Fallopian tube (tissue), 1 donor: ENCODE results near the gene EGFLAM.

DNA sequence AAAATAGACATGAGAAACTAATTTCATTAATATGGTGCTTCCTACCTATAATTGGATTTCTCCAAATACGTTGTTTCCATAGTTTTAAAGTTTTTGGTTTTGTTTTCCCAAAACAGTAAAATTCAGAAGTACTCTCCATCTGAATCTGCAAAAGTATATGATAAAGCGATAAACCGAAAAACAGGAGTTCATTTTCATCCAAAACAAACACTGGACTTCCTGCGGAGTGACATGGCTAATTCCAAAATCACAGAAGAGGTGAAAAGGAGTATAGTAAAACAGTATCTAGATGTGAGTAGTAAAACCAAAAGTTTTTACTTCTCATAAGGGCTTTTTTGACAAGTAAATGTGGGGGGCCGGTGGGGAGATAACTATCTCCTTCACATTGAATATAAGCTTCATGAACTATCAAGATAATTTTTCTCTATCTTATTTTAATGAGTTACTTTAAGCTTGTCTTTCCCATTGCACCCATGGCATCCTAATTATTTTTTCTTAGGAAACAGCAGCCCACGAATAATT, 184.2 kb downstream of the NIPBL start:
- PRO-cap = no peak

DNA sequence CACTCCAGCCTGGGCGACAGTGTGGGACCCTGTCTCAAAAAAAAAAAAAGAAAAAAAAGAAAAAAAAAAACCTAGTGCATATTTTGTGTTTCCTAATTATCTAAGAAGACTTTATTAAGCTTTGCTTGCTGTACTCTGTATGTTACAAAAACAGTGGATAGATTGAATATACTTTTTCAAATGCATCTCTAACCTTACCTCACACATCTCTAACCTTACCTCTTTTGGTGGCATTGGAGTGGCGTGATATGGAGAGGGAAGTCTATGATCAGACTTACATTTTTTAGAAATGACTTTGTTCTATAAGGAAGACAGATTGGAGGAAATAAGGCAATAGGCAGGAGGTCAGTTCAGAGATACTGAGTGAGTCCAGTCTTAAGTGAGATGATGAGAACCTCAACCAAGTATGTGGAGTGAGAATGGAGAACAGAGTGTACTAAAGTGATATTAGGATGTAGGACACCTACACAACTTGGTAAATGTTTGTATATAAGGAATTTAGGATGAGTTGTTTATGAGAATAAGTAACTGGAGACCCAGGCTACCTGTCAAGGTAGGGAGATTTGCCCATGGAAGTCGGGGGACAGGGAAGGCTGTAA, 205.5 kb downstream of the GDNF start:
- PRO-cap = no peak

DNA sequence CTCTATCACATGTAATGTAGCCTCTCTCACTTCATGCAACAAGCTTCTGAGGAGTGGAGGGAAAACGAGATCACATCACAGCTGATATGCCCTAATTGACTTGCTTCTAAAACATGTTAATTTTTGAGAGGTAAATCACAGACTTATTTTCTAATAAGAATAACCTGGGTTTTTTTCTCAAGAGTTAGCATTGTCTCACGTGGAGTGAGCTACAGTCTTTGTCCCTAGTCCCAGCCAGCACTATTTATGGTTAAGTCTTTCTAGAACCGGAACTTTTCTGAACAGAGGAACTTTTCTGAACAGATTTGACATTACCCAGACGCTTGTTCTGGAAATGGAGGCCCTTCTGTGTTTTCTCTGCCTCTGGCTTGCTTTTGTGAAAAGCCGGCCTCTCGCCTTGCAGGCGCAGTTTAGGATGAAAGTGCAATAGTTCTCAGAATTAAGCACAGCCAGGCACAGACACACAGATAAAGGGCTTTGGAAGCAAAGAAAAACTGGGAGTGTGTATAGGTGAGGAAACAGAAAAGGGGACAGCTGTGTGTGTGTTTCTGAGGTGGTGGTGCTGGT, 6.0 kb downstream of the GDNF start:
- PRO-cap = no peak

DNA sequence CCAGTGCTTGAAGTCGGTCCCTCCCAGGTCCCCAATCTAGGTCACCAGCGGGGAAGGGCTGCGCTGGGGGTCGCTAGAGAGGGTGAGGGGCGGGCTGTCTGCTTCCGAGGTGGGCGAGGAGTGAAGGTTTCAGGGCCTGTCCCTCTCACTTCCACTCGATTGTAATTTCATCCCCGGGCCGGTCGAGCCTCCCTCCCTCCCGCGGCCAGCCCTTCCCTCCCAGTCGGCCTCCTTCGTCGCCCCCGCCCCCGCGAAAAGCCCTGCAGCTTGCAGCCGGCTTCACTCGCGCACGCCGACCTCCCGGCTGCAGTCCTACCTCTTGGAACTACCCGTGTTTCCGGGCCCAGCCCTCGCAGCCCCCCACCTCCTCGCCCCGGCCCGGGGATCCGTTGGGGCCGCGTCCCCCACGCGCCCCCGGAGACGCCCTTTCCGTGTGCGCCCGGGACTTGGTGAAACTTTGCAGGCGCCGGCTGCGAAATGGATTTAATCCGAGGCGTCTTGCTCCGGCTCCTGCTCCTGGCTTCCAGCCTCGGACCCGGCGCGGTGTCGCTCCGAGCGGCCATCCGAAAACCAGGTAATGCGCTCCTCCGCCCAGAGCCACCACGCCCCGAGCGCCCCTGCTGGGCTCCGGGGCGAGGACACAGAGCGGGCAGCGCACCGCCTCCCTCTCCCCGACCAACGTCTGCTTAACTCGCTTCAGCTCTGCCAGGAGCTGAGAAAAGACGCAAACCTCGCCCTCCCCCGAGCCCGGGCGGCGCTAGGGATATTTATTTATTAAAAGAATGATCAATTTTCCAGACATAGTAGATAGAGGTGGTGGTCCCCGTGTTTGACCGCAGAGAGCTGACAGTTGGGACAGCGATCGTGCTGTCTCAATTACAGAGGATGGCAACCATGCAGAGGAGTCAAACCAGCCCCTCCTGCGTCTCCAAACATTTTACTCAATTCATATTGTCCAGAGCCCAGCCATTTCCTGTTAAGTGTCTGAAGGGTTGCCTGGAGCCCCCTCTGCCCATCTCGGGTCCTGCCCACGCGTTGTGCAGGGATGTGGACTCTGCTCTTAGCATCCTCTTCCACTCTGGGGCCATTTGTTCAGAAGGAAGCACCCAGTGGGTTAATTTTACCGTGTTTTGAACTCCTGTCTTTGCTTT, at the start of gene EGFLAM:
EGFLAM (plus strand) TSS at position 282 of the 1,151 bp plus-strand sequence.
- PRO-cap = bidirectional peak, plus-strand start at position 282 of the sequence, minus-strand start at position 163 of the sequence; unidirectional peak, minus-strand start at position 684 of the sequence

- PRO-cap = no peak
Observed at GRCh38 chr5:38589531-38589956, 33.1 kb upstream of the LIFR start.

DNA sequence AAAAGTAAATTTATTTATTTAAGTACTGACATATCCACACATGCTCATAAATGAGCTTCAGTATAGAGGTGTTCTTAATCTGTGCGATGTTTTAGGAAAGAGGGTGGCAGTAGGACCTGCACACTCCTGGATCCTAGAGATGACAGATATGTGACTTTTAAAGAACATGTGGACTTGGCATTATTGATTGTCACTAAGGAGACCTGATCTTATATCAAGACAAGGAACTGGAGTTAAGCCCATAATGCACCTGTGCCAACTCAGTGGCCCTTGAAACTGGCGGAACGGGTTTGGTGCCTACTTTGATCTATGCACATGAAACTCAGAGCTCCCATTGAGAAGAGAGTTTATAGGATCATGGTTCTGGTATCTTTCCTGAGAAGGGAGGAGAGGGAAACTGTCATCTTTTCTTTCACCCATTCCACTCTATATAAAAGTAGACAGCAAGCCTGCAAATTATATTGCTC, 57.7 kb upstream of the LIFR start:
- PRO-cap = bidirectional peak, plus-strand start at position 344 of the sequence, minus-strand start at position 139 of the sequence

- PRO-cap = no peak
Observed at GRCh38 chr5:38639360-38639983, 83.0 kb upstream of the LIFR start.

- PRO-cap = no peak
Observed at GRCh38 chr5:38807674-38808108, 38.1 kb upstream of the OSMR start.

DNA sequence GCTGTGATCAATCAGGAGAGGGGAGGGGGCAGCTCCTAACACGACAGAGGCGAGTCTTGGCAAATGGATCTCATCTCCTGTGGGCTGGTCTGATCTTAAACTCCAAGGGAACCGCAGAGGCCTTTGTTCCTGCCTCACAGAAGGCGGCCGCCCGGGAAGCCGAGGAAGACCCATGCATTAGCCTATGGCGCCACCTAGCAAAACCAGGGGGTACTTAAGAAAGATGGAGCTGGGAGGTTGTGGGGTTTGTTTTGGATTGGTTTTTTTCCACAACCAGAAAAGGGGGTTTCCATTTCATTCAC, 36.1 kb upstream of the OSMR start:
- PRO-cap = no peak

GRCh38 chr5:39066350-39066689, 7.9 kb downstream of the RICTOR start:
- PRO-cap = no peak

- PRO-cap = no peak
Observed at GRCh38 chr5:39067877-39068808, 6.1 kb downstream of the RICTOR start.

DNA sequence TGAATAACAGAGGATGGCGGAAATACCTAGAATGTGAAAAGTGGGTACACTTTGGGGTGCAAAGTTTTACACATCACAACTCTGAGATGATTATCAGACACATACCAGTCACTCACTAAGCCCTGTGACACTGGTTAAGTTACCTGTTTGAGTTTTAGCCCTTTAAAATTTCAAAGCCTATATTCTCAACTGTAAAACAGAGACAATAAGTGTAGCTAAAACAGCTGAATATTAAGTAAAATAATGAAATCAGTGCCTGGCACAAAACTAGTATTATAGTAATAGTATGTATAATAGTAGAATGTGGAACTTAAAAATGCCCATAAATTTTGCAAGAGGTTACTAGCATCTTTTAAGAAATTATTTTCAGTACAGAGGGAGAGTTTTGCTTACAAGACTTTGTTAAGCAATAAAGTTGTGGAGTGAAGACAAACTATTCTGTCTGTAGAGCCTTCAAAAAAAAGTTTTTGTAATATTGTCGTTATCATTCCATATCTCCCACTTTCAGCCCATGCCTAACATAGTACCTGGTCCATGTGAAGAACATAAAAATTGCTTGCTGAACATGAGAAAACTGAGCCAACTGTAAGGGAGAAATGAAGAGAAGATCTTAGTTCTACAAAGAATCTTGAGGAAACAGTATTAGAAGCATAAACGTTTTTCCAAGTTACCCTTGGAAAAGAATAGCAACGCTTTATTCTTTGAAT, 5.2 kb downstream of the RICTOR start:
- PRO-cap = no peak

DNA sequence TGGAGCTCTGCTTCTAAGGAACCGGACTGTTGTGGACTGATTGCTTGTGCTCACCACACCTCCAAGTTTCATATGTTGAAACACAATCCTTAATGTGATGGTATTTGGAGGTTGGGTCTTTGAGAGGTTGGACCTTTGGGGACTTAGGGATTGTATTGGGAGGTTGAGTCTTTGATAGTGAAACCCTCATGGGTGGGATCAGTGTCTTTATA, 25.0 kb upstream of the RICTOR start:
- PRO-cap = no peak

GRCh38 chr5:39197976-39198520, 21.3 kb downstream of the FYB1 start:
- PRO-cap = no peak

- PRO-cap = no peak
Observed at GRCh38 chr5:39211570-39212270, 7.6 kb downstream of the FYB1 start.

DNA sequence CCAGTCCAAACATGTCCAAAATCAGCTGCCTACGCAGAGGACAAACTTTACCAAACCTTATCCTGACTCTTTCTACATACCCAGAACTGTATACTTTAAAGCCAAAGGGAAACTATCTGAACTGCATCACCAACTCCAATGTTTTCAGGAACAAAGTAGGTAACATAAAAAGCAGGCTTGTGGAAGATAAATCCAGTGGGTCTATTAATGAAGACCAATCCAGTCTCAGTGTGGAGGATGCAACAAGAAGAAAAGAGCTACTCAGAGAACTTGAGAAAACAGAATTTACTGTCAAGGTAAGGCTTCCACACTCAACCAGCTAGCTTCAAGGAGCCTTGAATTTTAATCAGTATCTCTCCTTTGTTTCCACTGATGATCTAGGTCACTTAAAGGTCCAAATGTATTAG, 36.2 kb upstream of the FYB1 start:
- PRO-cap = no peak

- PRO-cap = no peak
Observed at GRCh38 chr5:39263779-39264279, 44.5 kb upstream of the FYB1 start.

DNA sequence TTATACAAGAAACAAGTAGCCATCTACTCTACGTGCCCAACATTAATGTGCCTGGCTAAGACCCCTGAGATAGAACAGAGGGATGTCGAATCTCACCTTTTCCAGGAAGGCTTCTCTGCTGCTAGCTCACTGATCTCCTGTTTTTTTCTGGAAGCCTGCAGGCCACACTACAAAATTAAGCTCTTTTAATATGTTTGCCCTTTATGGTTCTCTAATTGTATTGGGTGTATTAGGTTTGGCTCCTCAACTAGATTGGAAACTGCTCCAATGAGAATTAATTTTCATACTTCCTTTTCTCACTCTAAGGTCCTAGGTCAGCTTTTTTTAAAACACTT, 54.9 kb upstream of the FYB1 start:
- PRO-cap = no peak

- PRO-cap = no peak
Observed at GRCh38 chr5:39363122-39363787, 1.0 kb downstream of the C9 start.

GRCh38 chr5:39369176-39370017, 5.1 kb upstream of the C9 start:
- PRO-cap = no peak